Measurements from ENCODE around the genes TRNP1 and MAP3K6.

DNA sequence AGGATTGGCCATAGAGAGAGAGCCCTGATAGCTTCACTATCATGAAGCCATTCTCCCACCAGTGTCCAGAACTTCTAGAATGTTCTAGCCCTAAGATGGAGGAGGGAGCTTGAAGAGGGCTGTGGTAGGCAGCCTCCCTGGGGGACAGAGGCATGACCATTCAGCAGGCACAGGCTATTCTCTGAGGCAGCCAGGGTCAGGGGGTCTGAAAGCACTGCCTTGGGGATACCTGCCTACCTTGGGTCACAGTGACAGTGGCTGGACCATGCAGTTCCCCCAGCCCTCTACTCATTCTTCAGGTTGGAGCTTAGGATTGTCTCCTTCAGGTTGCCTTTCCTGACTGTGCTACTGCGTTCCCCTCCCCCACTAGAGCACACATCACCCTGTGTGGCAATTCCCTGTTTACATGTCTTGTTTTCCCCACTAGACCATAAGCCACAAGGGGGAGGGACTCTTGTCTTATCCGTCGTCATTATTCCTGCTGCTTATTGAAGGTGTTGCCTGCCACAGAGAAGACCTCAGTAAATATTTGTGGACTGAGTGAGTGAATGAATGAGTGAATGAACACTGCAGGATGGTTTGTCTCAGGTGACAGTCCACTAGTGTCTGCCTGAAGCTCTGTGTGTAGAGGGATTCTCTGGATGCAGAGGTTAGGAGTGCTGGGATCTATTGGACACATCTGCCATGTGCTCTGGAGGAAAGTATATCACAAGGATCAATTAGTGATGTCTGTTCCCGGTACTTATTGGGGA is 5.2 kb downstream of the ZDHHC18 start:
- PRO-cap: unidirectional peak, plus-strand start at position 488 of the sequence

DNA sequence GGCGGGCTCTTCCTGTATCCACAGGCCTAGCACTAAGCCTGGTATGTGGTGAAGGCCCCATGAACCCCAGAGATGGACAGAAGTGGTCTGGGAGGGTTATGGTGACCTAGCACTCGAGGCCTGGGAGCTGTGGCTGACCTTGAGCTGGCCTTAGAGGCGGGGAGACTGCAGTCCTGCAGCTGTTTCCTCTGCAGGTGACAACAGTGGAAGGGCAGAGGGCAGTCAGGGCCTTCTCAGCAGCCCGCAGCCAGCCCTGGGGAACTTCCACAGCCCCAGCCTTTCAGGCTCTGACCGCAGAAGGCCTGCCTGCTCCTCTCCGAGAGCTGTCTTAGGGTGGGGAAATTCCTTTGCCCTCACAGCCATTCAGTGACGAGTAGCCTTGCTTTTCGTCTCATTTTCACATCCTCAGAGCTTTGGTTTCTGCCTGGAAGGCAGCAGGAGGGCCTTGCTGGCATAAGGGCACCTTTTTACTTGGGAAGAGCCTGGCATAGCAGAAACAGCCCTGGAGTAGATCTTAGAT is 12.4 kb downstream of the ZDHHC18 start:
- PRO-cap: no peak

- PRO-cap: no peak
Observed at GRCh38 chr1:26855471-26856103, 7.4 kb upstream of the SFN start.

DNA sequence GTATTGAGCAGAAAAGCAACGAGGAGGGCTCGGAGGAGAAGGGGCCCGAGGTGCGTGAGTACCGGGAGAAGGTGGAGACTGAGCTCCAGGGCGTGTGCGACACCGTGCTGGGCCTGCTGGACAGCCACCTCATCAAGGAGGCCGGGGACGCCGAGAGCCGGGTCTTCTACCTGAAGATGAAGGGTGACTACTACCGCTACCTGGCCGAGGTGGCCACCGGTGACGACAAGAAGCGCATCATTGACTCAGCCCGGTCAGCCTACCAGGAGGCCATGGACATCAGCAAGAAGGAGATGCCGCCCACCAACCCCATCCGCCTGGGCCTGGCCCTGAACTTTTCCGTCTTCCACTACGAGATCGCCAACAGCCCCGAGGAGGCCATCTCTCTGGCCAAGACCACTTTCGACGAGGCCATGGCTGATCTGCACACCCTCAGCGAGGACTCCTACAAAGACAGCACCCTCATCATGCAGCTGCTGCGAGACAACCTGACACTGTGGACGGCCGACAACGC is 511 bp downstream of the SFN start:
- PRO-cap: no peak

DNA sequence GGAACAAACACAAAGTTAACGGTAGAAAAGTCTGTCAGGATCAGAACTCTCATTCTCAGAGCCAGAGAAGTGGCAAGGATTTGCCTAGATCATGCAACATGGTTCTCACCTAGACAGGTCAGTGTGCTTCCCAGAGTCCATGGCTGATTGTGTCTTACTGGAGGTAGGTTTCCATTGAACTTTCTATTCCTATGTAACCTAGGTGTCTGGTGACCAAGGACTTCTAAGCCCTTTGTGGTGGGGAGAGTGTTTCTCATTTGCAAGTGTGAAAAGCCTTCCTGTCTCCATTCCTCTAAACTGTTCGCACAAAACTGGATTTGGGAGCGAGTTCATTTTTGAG is 1.0 kb downstream of the NUDC start:
- PRO-cap: no peak

GRCh38 chr1:26966819-26967265 is 6.6 kb upstream of the KDF1 start:
- PRO-cap: no peak

DNA sequence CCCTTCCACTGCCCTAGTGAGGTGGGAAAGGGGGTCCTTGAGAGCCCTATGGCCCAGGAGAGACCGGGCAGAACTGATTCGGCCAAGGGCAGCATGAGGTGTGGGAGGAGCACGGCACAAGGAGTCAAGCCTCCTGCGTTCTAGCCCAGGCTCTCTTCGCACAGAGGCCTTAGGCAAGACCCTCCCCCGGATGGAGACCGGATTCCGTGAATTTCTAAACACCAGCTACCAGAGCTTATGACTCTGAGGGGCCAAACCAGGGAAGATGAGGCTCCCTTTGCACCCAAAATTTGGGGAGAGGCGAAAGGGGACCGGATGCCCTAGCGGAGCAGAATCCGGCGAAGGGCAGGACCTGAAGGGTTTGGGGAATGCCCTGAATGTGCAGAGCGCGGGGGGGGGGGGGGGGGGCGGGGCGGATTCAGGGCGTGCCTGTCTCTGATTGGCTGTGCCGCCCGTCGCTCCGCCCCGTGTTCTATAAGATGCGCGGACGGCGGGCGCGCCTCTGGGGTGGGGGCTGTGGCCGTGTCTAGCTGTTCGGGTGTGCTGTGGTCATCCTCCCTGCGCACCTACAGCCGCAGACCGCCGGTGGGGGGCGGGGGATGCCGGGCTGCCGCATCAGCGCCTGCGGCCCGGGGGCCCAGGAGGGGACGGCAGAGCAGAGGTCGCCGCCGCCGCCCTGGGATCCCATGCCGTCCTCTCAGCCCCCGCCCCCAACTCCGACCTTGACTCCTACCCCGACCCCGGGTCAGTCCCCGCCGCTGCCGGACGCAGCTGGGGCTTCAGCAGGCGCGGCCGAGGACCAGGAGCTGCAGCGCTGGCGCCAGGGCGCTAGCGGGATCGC is at the start of gene TRNP1:
TSS of gene TRNP1 (plus strand) at position 505 of the 841 bp plus-strand sequence.
- PRO-cap: bidirectional peak, plus-strand start at position 505 of the sequence, minus-strand start at position 354 of the sequence

DNA sequence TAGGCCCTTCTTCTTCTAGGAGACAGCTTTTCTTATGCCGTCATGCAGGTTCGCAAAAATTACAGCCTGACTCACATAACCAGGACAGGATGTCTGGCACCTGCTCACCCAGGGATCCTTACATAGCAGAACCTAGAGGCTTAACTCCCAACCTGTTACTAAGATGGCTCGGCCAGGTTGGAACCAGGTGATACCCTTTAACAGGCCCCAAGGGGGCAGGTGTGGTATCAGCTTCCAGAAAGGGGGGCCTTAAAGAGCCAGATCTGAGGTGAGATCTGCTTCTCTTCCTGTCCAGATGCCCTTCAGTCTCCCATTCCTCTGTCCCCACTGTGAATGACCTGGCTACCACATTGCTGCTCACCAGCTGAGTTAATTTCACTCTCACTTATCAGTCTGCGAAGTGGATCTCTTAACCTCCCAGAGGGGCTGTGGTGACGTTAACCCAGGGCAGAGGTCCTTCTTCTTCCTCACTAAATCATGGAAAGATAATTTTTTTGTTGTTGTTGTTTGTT is 1.7 kb downstream of the TRNP1 start:
- PRO-cap: no peak

DNA sequence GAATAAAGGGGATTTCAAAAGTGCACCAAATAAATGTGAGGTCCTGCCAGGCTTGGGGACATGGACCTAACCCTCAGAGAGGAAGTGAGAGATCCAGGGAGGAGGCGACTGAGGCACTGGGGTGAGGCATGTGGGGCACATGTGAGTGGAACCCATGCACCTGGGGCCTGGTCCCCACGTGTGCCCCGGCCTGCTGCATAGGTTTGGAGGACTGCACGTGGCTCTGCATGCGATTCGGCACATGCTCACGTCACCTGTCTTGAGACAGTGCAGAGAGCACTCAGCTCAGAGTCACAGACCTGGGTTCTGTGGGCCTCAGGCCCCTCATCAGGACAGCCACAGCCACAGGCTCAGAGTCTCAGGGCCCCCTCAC is 48.4 kb downstream of the SLC9A1 start:
- PRO-cap: no peak

- PRO-cap: no peak
Observed at GRCh38 chr1:27109662-27110243, 45.2 kb downstream of the SLC9A1 start.

- PRO-cap: no peak
Observed at GRCh38 chr1:27111498-27112546, 43.1 kb downstream of the SLC9A1 start.

GRCh38 chr1:27124949-27125576 is 29.9 kb downstream of the SLC9A1 start:
- PRO-cap: no peak

DNA sequence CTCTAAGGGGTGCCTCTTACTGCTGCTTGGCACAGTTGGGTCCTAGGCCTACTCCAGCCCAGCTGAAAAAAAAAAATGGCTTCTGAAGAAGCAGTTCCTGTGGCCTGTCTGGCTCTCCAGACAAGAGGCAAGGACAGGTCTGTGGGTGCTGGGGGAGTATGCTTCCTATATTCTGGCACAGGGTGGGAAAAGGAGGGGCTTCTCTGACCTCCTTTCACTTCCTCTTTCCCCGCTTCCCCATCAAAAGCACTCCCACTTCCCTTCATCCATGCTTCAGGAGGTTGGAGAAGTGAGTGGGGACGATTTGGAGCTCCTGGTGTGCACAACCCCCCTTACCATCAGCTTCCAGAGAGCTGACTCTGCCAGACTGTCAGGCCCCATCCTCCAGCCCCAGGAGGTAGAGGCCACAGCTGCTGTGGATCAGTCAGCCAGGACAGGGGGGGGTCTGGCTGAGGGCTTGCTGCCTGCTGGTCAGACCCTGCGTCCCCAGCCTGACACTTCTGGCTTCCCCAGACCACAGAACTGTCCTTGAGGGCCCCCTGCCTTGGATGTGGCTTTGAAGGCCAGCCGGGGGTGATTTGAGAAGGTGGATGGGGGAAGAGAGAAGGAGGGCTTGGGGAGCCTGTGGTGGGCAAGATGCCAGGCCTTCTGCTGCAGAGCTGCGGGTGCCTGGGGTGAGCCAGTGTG is 21.6 kb upstream of the TMEM222 start:
- PRO-cap: no peak

DNA sequence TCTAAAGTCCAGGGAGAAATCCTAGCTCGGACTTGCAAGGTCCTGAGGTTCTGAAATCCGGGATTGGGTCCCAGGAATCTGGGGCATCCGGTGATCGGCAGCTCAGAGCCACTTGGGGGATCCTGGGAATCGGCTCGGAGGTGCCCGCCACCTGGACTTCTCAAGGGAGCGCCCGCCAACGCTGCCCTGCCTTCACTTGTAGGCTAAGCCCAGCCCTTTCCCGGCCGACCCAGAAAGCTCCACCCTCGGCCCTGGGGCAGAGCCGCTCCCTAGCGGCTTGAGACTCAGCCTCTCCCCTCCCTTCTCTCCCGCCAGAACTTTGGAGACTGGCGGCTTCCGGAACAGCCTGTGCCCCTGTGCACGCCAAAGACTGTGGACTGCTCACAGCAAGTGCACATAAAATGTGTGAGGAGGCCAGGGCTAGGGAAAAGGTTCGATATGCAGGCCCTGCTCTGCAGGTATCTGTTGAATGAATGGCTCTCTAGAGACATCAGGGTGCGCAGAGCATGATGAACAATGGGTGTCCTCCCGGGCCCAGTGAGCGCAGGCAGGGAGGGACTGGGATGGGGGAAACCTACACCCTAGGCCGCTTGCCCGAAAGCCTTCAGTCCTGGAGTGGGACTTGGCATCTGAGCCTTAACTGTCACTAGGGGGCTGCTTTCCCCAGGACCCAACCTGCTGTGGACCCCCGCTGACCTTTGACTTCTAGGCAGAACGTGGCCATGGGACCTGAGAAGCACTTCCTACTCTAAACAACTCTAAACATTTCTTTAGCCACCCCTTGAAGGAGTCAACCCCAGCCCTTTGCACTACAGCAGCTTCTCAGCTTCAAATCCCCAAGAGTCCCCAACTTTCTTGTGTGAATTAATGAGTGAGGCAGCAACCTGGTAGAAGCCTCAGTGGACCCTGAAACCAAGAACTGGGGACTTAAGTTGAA is at the start of gene MAP3K6:
TSS of gene MAP3K6 (minus strand) at position 200 of the 937 bp plus-strand sequence.
- PRO-cap: bidirectional peak, plus-strand start at position 314 of the sequence, minus-strand start at position 162 of the sequence

GRCh38 chr1:27400385-27401037 is 8.1 kb downstream of the GPR3 start:
- PRO-cap: no peak

- PRO-cap: no peak
Observed at GRCh38 chr1:27418184-27419265, 26.1 kb downstream of the GPR3 start.

DNA sequence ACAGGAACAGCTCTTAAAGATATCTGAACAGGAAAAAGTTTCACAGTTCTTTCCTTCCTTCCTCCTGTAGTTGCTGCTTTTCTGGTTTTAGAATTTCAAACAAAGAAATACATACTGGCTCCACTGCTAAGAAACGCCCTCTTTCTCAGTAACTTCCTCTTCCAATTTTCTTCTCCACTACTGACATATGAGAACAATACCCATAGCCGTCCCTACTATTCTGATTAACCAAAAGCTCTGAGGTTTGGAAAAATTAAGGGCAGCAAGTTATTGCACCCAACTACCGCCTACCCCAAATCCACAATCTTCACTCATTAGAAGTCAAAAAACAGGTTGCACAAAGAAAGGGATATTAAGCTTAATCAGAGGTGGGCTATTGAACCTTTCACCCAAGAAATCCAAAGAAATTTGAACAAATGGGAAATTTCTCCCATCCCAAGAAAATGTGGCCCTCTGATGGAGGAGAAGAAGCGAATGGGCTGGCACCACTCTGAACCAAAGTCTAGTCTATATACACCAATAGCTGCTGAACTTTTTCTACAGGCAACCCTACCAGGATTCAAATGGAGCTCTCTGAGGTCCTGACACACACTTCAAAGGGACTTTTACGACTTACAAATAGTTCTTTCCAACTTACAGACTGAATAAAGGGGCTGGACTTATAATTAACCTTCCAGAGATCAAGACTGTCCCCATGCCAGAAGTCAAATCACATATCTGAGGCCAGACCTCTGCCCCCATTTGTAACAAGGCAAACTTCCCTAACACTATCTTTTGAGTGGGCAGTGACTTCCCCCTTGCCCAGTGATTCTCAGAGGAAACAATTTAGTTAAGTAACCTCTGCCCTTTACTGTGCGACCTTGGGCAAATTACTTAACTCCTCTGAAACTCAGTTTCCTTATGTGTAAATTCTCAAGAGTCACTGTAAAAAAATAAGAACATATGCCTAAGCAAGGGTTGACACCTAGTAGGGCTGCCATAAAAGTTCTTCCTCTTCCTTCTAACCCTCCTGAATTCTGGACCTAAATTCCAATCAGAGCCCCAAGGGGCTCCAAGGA is 1.6 kb downstream of the WASF2 start:
- PRO-cap: no peak

DNA sequence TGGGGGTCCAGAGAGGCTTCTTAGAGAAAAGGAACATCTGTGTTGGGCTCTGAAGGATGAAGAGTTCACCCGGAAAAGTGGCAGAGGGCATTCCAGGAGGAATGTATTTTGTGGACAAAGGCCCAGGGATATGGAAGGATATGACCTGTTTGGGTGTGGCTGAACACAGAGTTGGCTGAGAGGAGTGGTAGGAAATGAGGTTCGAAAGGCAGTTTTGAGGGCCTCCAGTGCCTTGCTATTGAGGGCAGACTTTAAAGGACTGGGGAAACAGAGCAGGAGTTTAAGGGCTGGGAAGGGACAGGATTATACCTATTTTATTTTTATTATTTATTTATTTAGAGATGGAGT is 27.3 kb upstream of the WASF2 start:
- PRO-cap: no peak

DNA sequence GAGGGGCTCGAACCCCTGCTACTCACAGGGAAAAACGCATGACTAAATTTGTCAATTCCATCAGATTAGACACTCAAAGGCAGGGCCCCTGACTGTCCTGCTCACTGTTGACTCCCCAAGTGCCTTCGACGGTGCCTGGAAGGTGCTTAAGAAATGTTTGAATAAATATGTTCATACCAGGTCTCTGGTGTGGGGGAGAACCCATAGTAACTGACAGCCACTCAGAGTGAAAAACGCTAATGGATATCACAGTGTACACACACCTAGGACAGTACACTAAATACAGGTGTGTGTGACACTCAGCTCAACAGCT is 39.7 kb upstream of the WASF2 start:
- PRO-cap: no peak

DNA sequence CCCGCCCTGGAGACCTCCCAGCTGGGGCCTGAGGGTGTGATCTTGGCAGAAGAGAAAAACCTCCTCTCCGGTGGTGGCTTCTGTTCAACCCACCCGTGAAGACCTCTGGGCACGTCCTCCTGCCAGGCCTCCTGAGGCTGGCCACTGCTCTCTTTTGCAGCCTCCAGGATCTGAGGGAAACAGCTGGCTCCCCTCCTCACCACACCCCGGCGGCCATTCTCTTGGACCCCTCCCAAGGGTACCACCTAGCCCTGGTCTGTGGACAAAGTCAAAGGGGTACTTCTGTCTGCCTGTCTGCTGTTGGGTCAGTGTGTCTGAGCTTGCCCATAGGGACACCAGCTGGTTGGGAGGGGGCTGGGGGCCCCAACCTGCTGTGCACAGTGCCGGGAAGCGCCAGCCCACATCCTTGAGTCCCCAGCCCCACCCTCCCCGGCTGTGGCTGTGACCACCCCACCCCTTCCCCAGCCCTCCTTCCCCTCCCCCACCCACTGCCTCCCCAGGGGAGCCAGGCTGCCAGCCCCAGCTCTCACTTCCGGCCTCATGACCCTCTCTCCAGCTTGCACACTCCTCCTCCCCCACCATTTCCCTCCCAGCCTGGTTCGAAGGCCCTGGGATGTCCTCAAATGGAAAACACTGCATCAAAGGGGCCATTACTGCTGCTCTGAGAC is 48.1 kb downstream of the AHDC1 start:
- PRO-cap: no peak